Measurements from ENCODE around the gene LAMP1.

- RRBS, result no CpG with 5 or more reads among the region's 13 CpGs
Measured at GRCh38 chr13:112236458-112237296, 139.5 kb upstream of the SPACA7 start.

GRCh38 chr13:112564871-112565261 is 23.1 kb downstream of the TUBGCP3 start:
- RRBS, result no CpG with 5 or more reads among the region's 2 CpGs

GRCh38 chr13:112689474-112689649 is 476 bp upstream of the ATP11A start:
- RRBS, result 2% methylated on average over 5 of the region's 12 CpGs

DNA sequence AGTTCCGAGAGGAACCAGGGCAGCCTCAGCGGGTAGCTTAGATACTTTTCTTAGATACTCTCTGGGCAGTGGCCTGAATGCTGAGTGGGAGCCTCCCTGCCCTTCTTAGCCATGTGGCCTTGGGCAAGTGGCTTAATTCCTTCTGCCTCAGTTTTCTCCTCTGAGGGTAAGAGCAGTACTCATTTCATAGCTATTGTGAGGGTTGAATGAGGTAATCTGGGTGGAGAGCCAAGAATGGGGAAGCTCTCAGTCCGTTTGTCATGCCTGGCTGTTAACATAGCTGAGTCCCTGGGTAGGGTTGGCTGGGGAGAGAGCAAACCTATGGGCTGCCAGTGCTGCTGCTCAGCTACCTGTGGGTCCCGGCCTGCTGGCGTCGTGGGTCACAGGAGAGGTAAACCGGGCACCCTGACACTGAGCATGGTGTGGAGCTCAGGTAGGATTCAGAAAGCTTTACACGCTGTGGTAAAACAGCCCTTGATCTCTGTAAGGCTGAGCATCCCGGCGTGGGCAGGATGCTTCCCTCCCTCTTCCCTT is 4.3 kb downstream of the ATP11A start:
- RRBS, result 84% methylated on average over 2 of the region's 10 CpGs

- RRBS, result no CpG with 5 or more reads among the region's 25 CpGs
Measured at GRCh38 chr13:112703726-112705010, 14.3 kb downstream of the ATP11A start.

GRCh38 chr13:112711517-112712418 is 21.9 kb downstream of the ATP11A start:
- RRBS, result 48% methylated on average over 2 of the region's 24 CpGs

DNA sequence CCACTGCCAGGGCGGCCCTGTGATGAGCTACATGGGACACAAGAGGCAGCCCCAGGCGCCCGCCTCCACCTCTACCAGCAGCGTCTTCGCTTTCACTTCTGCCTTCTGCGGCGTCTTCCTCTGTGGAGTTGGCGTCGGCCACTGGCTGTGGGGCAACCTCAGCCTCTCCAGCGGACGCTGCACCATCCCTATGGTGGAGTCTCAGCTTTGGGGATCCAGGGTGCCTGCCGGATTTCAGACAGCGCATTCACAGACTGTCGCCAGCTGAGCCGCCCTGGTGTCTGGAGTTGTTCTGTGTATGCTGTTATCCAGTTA is 78.3 kb downstream of the ATP11A start:
- RRBS, result no CpG with 5 or more reads among the region's 15 CpGs

GRCh38 chr13:112825409-112825837 is 135.6 kb downstream of the ATP11A start:
- RRBS, result no CpG with 5 or more reads among the region's 9 CpGs

DNA sequence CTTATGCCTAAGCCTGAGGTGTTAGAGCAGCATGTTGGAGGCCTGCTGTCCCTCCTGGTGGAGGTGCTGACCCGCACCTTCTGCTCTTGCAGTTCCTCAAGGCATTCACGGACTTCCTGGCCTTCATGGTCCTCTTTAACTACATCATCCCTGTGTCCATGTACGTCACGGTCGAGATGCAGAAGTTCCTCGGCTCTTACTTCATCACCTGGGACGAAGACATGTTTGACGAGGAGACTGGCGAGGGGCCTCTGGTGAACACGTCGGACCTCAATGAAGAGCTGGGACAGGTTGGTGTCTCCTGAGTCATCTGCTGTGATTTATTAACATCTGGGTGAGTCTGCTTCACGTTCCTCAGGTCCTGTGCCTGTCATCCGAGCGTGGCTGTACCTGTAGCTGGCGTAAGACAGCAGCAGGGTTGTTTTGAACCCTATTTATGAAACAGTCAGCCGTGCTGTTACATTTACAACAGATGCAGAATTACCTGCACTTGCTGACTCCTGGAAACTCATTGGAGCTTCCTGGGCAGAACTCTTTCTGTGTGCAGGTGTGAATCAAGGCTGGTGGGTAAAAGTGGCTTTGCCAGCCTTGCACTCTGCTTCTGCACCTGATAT is 136.9 kb downstream of the ATP11A start:
- RRBS, result no CpG with 5 or more reads among the region's 16 CpGs

DNA sequence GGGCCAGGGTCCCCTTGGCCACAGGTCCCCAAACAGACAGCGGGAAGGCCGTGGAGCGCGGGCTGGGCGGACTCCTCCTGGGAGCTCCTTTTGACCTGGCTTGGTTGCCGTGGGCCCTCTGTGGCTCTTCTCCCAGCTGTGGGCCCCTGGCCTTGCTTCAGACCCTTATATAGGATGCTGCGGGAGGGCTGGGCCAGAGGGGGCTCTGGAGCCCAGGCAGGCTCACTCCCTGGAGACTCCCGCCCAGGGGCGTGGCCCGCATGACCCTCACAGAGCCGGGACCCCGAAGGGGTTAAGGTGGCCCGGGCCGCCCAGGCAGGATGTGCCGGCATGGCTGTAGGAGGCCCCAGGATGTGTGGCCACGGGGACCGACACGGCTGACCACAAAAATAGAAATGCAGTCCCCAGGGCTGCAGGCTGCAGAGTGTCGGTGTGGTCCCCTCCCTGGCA is 74.0 kb upstream of the MCF2L start:
- RRBS, result no CpG with 5 or more reads among the region's 19 CpGs

DNA sequence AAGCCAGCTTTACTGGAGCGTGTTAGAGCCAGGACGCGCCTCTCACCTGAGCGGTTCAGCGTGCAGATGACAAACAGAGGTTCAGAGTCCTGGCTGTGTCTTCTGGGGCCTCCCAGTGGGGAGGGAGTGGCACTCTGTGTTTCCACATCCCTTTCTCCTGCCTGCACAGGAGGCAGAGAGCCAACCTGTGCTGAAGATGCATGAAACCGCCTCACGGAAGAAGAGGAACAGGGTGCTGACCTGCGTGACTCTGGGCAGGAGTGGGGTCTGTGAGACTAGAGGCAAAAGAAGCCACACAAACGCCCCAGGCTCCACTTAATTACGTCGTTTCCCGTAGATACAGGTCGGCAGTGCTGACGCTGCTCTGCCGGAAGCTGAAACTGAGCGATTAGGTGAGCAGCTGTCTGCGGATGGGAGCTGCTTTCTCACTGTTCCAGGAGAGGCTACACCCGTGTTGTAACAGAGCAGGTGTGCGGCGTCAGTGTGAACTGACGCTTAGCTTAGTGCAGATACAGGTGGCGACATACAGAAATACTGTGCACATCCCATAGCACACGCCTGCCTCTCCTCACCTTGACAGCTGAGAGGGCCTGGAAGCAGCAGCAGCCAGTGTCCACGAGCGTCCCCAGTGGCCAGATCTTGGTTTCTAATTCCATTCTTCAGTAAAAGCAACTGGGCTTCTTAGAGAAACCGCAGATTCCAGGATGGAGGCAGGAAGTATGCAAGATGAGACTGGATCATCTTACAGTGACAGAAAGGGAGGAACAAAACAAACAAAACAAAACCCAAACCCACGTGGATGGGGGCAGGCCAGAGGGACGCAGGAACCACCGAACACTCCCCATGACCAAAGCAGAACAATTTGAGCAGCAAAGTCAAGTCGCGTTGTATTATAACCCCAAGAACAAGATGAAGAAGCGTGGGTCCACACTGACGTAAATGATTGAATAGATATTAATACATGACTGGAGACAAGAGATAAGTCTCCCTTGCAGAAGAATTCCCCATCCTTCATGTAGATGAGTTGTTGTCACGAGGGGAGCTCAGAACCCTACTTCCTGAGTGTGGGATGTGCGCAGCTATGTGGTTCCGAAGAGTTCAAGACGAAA is 37.6 kb upstream of the MCF2L start:
- RRBS, result no CpG with 5 or more reads among the region's 37 CpGs

GRCh38 chr13:112978647-112979572 is 9.9 kb downstream of the MCF2L start:
- RRBS, result no CpG with 5 or more reads among the region's 29 CpGs

DNA sequence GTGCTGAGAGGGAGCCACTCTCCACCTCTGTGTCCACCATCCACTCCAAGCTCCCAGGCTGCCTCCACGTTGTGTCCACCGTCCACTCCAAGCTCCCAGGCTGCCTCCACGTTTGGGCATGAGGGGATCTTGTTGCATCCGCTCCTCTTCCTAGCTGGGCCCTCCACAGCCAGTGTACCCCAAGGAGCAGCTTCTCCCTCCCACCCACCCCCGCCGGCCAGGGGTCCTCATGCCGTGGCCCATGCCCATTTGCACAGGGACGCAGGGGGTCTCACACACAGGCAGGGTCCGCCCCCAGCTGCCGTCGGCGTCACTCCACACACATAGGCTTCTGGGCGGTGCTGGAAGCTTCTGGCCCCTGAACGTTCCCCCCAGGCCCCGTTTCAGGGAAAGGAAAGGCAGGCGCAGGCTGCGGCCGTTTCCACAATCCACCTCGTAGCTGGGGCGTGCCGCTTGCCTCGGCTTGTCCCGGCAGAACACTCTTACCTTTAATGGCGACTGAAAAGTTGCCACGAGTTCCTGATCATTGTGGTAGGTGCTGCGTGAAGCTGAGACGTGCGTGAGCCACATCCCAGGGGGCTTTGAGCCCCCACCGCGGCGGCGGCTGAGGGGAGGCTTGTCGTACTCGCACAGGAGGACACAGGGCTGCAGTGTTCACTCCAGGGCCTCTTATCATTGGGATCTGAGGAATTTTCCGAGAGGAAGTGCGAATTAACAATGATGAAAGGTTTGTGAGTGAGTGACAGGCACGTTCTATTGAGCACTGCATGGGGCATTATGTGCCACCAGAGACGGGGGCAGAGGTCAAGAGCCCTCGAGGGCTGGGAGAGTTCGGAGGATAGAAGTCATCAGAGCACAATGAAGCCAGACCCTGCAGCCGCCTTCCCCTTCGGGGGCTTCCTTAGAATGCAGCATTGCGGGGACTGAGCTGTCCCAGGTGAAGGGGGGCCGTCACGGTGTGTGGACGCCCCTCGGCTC is 53.5 kb downstream of the MCF2L start:
- RRBS, result no CpG with 5 or more reads among the region's 47 CpGs

- RRBS, result 12% methylated on average over 4 of the region's 18 CpGs
Measured at GRCh38 chr13:113023157-113023516, 54.1 kb downstream of the MCF2L start.

DNA sequence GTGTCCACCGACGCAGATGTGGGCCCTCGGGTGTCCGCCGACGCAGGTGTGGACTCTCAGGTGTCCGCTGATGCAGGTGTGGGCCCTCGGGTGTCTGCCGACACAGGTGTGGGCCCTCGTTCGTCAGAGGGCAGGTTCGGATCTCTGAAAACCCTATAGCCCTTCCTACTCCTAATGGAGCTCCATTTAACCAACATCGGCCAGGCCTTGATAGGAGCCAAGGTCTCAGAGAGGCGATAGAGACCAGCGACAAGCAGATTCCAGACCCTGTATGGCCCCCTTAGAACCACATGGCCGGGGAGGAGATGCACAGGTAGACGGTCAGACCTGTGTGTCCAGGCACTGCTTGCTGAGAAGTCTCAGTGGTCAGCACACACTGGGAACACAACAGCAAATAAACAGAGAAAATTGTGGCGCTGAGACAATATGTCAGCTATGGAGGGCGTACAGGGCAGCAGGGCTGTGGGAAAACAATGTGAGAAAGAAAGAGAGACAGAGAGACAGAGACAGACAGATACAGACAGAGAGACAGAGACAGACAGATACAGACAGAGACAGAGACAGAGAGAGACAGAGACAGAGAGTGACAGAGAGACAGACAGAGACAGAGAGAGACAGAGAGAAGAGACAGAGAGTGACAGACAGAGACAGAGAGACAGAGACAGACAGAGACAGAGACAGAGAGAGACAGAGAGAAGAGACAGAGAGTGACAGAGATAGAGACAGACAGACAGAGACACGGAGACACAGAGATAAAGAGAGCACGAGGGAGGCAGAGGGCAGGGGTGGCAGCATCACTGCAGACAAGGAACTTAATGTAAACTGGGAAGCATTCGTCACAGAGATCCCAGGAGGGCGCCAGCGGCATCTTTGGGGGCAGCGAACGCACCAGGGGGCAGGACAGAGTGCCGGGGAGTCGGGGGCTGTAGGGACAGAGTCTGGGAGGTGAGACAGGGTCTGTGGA is 61.8 kb downstream of the MCF2L start:
- RRBS, result no CpG with 5 or more reads among the region's 28 CpGs

- RRBS, result 89% methylated on average over 1 of the region's 27 CpGs
Measured at GRCh38 chr13:113159385-113160200, 1.1 kb downstream of the PROZ start.

DNA sequence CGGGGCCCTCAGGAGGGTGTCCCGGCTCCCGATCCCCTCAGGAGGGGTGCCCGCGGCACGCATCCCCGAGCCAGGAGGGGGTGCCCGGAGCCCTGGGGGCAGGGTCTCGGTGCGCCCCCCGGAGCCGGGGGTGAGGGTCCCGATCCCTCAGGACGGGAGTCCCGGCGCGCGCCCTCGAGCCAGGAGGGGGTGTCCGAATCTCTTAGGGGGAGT is 297 bp upstream of the CUL4A start:
- RRBS, result 3% methylated on average over 17 of the region's 20 CpGs

DNA sequence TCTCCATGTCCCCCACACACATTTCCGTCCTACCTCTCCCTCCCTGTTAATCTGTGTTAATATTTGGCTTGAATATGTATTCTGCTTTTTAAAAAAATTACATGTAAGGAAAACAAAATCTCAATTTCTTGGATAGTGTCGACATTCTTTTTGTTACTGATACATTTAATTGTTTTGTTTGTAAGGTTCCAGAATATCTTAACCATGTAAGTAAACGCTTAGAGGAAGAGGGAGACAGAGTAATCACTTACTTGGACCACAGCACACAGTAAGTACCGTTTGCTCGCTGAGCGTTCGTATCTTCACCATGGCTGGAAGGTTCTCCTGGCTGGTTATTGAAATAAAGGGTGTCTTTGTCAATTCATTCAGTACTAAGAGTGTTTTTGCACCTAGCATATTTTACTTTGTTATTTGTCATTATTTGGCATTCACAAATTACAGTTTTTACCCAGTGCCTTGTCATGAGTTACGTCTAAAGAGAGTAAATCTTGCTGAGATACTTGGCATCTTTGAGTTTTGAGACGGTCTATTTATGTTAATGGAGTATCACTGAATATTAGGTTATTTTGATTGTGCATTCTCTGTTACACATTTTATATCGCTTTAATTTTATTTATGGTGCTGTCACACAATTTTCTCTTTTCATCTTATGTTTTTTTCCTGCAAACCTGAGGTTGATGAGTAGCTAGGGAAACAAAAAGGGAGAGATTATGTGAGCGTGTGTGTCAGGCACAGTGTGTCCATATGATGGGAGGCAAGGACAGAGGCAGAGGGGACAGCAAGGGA is 25.7 kb downstream of the CUL4A start:
- RRBS, result no CpG with 5 or more reads among the region's 11 CpGs

- RRBS, result 2% methylated on average over 18 of the region's 74 CpGs
Measured at GRCh38 chr13:113296716-113297332, at the start of gene LAMP1. Gene LAMP1 (plus strand): TSS chr13:113297239.

DNA sequence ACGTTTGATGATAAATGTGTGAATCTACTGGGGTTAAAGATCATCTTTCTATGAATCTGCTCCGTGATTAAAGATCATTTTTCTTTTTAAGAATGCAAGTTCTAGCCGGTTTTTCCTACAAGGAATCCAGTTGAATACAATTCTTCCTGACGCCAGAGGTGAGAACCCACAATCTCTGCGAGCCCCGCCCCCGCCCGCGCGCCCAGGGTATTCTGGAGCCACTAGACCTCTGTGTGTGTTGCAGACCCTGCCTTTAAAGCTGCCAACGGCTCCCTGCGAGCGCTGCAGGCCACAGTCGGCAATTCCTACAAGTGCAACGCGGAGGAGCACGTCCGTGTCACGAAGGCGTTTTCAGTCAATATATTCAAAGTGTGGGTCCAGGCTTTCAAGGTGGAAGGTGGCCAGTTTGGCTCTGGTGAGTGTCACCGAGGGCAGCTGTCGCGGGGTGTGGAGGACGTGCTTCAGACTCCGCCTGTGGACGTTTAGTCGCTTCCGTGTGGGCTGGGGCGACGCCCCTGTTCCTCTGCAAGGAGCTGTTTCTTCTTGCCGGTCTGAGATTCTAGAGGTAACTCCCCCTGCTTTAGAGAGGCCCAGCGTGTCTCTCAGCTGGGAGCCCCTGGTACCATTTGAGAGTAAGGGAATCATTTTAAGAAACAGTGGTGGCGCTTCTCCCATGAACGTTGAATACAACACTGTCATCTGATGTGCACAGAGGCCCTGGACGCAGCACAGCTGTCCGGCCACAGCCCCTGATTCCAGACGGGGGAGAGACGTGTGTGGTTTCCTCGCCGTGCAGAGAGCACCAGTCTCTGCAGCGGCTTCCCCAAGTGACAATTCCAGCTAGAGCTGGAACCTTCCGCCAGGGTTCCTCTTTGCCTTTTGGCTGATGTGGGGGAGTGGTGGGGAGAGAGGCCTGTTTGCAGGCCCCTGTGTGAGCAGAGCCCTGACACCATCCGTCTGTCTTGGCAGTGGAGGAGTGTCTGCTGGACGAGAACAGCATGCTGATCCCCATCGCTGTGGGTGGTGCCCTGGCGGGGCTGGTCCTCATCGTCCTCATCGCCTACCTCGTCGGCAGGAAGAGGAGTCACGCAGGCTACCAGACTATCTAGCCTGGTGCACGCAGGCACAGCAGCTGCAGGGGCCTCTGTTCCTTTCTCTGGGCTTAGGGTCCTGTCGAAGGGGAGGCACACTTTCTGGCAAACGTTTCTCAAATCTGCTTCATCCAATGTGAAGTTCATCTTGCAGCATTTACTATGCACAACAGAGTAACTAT is 24.7 kb downstream of the LAMP1 start:
- RRBS, result no CpG with 5 or more reads among the region's 54 CpGs

All from epidermal melanocyte (primary cell).